ENCODE results near the gene UPF3A.

DNA sequence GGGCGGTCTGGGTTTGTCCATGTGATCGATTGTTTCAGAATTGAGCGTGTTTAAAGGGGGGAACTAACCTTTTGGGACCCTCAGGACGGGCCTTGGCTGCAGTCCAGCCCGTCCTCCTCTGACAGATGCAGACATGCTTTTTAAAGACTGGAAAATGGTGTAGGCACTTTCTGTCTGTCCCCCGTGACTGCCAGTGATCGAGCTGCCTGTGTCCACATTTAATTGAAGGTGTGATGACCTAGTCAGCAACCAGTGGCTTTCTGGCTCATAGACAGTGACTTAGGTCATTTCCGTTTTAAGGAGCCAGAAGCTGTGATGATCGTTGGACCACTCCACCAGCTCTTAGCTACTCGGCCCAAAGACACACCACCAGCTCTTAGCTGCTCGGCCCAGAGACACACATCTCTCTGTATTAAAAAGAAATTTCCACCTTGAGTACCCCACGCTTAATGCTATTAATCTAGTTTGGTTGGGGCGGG is 37.0 kb upstream of the TFDP1 start:
- PRO-cap, result no peak

DNA sequence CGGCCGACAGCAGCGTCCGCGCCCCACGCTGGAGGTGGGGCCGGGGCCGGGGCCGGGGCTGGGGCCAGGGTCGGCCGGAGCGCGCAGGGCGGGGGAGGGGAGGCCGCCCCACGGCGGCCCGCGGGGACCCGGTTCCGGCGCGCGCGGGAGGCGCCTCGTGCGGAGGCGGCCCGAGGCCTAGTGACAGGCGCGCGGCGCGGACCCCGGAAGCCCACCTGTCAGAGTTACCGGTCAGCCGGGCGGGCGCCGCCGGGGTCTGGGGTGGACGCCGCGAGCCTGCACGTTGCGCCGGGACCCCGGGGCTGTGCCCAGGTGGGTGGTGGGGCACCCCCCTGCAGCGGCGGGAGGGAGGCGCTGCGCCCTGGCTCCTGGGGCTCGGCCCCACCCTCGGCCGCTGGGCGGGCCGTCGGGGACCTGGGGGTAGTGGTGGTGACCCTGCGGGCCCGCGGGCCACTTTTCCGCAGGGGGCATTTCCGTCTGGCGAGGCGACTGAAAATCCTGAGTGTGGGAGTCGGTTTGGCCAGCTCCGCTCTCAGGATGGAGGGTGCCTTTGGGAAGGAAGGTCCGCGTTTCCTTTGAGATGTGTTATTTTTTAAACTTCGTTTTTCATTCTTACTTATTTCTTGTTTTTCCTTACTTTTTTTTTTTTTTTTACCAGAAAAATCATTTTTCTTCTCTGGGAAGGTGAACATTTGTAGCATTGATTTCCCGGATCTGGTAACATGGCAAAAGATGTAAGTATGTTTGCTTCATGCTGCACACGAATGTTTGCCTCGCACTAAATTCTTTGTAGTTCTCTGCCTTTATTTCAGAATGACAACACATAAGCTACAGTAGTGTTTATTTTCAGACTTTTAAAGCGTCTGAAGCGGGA is 800 bp downstream of the TFDP1 start:
- PRO-cap, result no peak

- PRO-cap, result no peak
Measured at GRCh38 chr13:113633608-113634391, 24.2 kb downstream of the ATP4B start.

DNA sequence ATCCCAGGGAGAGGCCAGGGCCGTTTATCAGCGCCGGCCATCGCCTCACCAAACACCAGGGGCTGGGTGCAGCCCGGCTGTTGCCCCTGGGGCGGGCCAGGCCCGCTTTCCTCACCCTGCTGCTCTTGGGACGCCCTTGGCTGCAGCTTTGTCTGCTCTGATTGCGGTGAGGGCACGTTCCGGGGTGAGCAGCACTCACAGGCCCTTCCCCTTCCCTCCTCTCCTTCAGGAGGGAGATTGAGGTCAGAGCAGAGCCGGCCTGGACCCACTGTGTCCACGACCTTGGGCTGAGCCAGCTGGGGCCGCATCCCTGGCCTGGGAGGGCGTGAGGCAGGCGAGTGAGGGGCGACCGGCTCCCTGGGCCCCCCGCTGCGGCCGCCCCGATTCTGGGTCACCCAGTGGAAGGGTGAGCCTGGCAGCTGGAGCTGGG is 285 bp upstream of the ATP4B start:
- PRO-cap, result no peak

DNA sequence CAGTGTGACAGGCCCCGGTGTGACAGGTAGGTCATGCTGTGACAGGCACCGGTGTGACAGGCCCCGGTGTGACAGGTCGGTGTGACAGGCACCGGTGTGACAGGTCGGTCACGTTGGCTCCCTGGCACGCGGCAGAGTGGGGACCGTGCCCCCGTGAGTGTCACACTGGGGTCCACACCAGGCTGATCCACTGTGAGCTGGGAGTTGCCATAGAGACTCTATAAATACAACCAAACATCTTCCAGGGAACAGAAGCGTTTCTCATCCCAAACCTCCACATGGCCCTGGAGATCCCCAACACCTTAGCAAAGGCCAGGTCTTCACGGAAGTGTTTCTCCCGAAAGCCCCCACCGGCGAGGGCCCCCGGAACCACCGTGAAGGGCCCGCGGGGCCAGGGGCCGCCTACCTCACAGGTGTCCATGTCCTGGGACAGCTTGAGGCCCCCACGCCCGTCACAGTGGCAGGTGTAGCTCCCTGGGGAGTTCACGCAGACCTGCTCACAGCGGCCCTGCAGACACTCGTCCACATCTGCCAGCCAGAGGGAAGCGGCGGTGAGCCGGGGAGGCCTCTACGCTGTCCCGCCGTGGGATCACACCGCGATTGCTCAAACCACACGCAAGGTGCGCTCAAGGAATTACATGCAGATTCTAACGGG is 29.6 kb downstream of the GAS6 start:
- PRO-cap, result no peak

- PRO-cap, result no peak
Measured at GRCh38 chr13:113848705-113849308, 15.1 kb downstream of the GAS6 start.

- PRO-cap, result no peak
Measured at GRCh38 chr13:113930860-113931424, 42.9 kb downstream of the C13orf46 start.

DNA sequence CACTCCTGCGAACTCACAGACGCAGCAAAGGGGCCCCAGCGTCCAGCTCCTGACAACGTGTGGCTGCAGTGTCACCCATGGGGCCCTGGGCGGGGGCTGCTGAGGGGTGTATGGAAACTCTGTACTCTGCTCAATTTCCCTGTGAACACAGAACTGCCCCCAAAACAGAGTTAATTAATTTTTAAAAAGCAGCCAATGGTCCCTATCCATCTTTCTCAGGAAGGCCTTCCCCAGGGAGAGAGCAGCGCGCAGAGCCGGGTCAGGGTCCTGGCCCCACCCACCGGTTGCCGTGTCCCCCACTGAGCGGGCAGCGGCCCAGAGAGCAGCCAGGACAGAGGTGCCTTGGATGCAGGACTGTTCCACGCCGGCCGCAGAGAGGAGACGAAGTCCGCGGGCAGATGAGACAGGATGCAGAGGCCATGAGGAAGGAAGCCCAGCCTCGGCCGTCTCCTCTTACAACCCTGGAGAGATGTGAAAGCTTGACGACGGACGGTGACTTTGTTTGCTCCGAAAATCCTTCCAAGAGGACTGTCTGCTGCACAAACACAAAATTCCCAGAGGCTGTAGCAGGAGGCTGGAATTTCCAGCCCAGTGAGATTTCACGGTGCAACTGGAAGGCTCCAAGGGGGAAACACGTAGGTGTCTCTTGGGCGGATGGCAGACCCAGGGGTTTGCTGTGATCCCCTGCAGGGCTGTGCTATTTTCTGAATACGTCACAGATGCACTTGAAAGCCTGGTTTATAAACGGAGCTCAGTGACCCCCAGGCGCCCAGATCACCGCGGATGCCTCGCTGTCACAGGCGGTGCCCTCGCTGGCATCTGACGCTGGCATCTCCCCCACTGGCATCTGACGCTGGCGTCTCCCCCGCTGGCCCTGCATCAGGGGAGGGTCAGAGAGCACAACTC is 61.7 kb upstream of the C13orf46 start:
- PRO-cap, result no peak

DNA sequence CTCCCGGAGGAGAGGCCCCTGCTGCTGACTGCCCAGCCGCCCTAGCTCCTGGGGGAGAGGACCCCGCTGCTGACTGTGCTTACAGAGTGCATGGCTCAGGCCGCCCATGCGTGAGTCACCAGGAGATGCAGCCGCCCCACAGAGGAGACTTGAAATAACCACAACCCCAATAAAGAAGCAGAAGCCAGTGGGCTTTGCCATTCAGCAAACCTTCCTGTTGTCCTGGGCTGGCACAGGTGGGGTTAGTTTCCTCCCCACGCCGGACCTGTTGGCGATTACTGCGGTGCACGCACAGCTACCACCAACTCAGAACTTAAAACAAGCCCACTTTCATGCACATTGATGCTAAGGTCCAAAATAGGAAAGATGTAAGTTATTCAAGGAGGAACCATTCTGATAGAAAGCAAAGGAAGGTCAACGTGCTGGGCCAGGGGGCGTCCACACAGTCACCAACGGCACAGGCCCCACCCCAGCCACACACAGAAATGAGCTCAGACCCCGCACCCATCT is 79.2 kb downstream of the RASA3 start:
- PRO-cap, result no peak

DNA sequence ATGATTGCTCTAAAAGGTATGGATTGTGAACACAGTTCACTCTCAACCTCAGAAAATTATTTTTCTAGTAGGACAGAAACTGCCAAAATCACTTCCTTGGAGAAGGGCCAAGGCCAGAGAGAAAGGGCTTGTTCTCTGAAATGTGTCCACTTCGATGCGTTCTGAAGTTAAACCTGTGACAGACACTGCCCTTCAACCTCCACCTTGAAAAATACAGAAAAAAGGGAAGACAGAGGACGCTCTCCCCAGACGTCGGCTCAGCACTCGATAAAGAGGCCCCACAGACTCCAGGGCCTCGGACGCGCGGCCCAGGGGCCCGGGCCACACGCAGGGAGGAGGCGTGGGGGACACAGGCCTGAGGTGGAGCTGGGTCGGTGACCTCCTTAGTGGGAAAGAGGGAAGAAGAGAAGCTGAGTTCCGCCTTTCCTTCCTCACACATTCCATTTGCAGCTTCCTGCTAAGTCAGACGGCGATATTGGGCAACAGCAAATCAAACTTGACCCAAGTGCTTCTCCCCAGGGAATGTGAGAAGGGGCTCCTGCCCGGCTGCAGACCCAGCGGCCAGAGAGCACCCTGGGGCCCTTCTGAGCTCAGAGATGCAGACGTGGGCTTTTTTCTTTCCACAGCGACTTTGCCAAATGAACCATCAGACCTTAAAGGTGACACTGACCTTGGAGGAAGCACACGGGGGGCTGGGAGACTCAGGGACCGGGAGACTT is 63.5 kb downstream of the RASA3 start:
- PRO-cap, result no peak

- PRO-cap, result no peak
Measured at GRCh38 chr13:114093525-114094491, 38.6 kb downstream of the RASA3 start.

DNA sequence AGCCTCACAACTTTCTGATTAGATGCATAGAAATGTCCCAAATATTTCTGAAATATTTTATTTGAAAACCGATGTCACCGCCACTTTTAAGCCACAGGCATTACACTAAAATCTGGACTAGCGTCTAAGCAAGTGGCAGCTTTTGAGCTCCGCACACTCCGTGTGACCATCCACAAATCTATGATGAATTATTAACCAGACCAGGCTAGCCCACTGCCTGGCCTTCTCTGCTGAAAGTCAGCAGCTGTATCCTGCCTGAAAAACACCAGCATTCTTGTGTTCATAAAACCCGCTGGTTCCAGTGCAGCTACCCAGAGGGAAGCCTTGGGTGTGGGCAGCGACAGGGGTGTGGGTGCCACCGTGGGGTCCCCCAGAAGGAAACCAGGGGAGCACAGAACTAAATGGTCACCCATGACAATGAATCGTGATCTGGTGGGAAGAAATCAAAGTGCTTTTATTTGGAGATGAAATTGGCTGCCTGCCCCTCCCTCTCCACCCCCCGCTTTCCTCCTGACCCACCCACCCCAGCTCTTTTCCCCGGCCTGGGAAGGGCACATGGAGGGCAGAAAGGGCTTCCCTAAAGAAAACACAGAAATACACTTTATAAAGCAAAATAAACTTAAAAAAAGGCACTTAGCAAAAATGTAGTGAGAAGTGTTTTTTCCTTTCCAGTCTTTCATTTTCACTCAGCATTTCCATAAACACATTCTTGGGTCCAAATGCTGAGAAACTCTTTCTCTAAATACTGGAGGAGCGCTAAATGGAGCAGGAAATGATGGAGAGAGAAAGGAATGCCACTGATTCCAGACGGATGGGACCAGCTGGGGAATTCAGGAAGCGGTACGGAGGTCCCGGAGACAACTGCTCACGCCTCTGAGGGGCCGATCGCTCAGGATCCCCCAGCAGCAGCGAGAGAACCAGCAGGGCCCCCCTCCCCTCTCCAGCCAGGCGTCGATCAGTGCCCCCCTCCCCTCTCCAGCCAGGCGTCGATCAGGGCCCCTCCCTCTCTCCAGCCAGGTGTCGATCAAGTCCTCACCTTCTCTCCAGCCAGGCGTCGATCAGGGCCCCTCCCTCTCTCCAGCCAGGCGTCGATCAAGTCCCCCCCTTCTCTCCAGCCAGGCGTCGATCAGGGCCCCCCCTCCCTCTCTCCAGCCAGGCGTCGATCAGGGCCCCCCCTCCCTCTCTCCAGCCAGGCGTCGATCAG is 13.5 kb downstream of the RASA3 start:
- PRO-cap, result unidirectional peak, plus-strand start at position 833 of the sequence; unidirectional peak, plus-strand start at position 857 of the sequence

GRCh38 chr13:114131750-114132228 is 634 bp downstream of the RASA3 start:
- PRO-cap, result no peak

DNA sequence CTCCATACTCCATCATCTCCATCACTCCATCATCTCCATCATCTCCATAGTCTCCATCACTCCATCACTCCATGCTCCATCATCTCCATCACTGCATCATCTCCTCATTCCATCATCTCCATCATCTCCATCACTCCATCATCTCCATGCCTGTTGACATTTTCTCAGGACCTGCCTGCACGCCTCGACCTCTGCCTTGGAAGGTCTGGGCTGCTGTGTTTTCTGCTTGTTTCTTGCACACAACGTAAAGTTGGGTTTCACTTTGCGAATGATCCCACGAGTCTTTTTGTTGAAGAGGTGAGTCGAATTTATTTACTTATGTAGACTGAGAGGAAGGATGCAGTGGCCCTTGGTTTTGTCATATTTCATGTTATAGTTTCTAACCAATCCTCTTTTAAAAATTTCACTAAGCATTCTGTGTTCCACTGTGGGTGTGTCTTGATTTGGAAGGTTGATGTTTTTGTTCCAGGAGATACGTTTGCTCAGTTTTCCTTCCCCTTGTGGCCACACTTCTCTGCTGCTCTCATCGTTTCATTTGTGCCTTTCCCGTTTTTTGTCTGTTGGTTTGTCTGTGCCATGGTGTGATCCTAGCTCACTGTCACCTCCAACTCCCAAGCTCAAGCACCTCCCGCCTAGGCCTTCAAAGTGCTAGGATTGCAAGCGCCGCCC is 21.5 kb upstream of the RASA3 start:
- PRO-cap, result no peak

DNA sequence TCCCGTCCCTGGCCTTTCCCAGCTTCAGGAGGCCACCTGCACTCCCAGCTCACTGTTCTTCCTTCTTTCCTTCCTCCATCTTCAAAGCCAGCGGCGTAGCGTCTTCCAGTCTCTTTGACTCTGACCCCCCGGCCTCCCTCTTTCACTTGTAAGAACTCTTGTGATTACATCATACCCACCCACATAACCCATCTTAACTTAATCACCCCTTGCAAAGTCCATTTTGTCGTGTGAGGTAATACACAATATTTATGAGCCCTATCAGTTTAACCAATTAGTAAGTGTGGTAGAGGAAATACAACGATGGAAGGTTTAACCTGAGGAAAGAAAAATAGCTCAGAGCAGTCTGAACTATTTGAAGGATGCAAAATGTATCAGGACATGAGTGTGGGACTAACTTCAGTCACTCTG is 4.5 kb upstream of the CDC16 start:
- PRO-cap, result no peak

GRCh38 chr13:114281096-114281710 is at the start of gene UPF3A:
Gene UPF3A (plus strand): TSS chr13:114281601.
- PRO-cap, result bidirectional peak, plus-strand start at chr13:114281601, minus-strand start at chr13:114281507

- PRO-cap, result no peak
Measured at GRCh38 chr13:114283582-114284077, 2.2 kb downstream of the UPF3A start.